H7 (cell line): ENCODE measurements around the genes CTAG1A, SMIM9, VBP1, F8A2 and F8A3.

- RAMPAGE, long total RNA: no peak
Measured at GRCh38 chrX:154368513-154369302, 5.7 kb downstream of the FLNA start.

DNA sequence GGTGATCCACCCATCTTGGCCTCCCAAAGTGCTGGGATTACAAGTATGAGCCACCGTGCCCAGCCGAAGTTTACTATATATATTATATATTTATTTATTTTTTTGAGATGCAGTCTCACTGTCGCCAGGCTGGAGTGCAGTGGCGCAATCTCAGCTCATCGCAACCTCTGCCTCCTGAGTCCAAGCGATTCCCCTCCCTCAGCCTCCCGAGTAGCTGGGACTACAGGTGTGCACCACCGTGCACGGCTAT lies 3.1 kb downstream of the EMD start:
- RAMPAGE, long total RNA: no peak

GRCh38 chrX:154402900-154403769 lies 5.0 kb downstream of the RPL10 start:
- RAMPAGE, long total RNA: no peak

DNA sequence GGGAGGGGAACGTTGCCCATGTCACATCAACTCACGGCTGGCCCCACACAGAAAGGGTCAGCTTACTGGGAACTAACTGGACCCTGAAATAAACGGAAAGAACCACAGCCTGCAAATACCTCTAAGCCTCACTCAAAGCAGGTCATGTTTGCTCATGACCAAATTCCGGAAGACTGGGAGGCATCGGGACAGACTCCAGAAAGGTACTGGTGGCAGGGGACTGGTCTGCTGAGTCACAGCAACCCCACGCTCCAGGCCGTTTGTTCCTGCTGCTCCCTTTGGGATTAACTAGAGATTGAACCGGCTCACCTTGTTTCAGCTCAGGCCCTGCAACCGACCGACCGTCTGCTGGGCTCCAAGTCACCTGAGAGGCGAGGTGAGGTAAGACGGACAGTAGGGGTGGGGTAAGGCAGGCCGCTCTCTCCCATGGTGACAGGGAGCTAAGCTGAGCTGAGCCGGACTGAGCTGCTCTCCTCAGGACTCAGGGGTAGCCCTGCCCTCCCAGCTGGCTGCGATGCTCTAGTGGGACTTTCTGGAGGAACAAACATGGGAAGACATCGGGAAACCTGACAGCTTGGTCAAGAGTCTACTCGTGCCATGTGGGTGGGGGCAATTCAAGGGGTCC lies 5.5 kb downstream of the G6PD start:
- RAMPAGE, long total RNA: no peak

GRCh38 chrX:154584783-154585298 lies at the start of gene CTAG1A:
Gene CTAG1A (plus strand): TSS chrX:154585133.
- RAMPAGE, long total RNA: no peak

DNA sequence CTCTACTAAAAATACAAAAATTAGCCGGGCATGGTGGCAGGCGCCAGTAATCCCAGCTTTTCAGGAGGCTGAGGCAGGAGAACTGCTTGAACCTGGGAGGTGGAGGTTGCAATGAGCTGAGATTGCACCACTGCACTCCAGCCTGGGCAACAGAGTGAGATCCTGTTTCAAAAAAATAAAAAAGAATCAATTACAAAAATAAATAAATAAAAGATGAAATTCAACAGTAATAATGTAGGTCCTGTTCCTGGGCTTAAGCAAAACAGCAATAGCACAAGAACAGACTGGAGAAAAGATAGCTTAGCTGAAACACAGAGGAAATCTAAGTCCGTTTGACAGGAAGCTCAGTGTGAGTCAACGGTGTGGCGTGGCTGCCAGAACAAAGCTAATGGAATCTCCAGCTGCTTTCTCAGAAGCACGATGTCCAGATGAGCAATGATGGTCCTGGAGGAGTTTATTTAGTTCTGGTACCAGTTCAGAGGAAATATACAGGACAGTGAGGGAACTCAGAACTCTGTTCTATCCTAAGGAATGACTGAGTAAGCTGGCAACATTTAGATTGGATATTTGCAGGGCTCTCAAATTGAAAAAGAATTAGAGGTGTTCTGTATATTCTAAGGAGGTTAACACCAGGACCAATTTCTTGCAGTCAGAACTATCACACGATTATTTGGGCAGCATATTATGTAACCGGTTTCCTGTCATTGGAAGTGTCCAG lies 12.9 kb downstream of the GAB3 start:
- RAMPAGE, long total RNA: no peak

GRCh38 chrX:154766170-154766881 lies 3.7 kb downstream of the DKC1 start:
- RAMPAGE, long total RNA: no peak

DNA sequence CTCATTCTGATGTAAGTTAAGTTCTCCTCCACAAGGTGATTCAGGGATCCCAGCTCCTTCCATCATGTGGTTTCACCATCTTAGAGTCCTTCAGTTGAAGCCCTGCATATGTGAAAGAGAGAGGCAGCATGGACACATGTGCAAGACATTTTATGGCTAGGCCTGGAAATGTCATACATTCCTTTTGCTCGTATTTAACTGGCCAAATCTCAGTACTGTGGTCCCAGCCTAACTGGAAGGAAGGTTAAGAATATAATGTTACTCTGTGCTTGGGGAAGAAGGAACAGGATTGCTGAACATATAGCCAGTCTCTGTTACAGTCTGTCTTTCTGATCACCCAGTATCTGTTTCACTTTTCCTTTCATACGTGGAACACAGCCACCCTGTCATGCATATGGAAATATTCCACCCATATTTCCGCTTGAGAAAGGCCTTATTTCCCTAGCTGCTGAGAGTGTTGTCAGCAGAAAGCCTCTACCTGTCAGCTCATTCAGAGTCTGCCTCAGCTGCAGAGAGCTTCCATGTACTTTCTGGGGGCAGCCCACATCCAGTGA lies 7.0 kb downstream of the SMIM9 start:
- RAMPAGE, long total RNA: no peak

GRCh38 chrX:154834496-154834713 lies at the start of gene SMIM9:
Gene SMIM9 (minus strand): TSS chrX:154834662.
- RAMPAGE, long total RNA: no peak

- RAMPAGE, long total RNA: no peak
Measured at GRCh38 chrX:155119765-155120252, 48.5 kb downstream of the BRCC3 start.

GRCh38 chrX:155188814-155188973 lies 27.6 kb upstream of the VBP1 start:
- RAMPAGE, long total RNA: no peak

GRCh38 chrX:155215850-155216625 lies at the start of gene VBP1:
Gene VBP1 (plus strand): TSS chrX:155216460.
- RAMPAGE, long total RNA: start-site peak on the plus strand at chrX:155216448-155216477, 313 reads

DNA sequence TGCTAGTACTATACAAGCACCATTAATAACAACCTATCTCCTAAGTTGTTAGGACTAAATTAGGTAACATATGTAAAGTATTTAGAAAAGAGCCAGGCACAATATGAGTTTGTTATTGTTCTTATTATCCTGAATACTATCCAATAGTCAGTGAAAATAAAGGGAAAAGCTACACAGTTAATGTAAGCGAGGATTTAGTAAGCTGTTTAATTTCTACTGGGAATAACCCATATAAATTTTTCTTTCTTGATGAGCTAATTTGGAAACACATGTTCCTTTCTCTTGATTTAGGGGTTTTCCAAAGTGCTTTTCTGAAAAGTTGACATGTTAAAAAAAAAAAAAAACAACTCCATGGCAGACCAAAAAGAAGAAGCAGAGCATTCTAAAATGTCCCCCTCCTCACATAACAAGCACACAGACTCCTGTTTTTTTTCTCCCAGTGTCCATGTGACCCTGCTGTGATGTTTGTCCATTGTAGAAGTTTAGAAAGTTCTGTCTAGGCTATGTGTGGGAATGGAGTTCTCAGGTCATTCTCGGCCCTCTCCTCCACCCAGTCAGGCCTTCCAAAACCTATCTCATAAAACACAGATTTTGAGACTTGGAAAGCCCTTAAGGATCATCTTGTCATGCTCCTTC lies 895 bp downstream of the CLIC2 start:
- RAMPAGE, long total RNA: no peak

DNA sequence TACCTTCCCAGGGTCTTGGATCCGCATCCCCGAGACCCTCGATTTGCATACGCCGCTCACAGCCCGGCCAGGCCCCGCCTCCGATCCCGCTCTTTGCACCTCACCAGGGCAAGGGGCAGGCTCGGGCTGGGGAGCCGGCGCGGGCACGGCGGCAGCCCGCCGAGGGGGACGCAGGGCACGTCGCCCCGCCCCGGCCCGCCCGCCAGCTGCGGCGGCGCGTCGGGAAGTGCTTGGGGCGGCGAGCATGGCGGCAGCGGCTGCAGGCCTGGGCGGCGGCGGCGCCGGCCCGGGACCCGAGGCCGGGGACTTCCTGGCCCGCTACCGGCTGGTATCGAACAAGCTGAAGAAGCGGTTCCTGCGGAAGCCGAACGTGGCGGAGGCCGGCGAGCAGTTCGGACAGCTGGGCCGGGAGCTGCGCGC lies at the start of gene F8A2:
Gene F8A2 (plus strand): TSS at position 225 of the 420 bp plus-strand sequence.
- RAMPAGE, long total RNA: no peak

- RAMPAGE, long total RNA: no peak
Measured at GRCh38 chrX:155458484-155458971, at the start of gene F8A3. Gene F8A3 (minus strand): TSS chrX:155458620.

- RAMPAGE, long total RNA: no peak
Measured at GRCh38 chrX:155874726-155875258, 6.4 kb upstream of the VAMP7 start.